Ureter (tissue), 1 donor: ENCODE measurements around the genes CHST5 and KARS1.

GRCh38 chr16:75110462-75111941 is 5.6 kb downstream of the LDHD start:
- PRO-cap, result no peak

DNA sequence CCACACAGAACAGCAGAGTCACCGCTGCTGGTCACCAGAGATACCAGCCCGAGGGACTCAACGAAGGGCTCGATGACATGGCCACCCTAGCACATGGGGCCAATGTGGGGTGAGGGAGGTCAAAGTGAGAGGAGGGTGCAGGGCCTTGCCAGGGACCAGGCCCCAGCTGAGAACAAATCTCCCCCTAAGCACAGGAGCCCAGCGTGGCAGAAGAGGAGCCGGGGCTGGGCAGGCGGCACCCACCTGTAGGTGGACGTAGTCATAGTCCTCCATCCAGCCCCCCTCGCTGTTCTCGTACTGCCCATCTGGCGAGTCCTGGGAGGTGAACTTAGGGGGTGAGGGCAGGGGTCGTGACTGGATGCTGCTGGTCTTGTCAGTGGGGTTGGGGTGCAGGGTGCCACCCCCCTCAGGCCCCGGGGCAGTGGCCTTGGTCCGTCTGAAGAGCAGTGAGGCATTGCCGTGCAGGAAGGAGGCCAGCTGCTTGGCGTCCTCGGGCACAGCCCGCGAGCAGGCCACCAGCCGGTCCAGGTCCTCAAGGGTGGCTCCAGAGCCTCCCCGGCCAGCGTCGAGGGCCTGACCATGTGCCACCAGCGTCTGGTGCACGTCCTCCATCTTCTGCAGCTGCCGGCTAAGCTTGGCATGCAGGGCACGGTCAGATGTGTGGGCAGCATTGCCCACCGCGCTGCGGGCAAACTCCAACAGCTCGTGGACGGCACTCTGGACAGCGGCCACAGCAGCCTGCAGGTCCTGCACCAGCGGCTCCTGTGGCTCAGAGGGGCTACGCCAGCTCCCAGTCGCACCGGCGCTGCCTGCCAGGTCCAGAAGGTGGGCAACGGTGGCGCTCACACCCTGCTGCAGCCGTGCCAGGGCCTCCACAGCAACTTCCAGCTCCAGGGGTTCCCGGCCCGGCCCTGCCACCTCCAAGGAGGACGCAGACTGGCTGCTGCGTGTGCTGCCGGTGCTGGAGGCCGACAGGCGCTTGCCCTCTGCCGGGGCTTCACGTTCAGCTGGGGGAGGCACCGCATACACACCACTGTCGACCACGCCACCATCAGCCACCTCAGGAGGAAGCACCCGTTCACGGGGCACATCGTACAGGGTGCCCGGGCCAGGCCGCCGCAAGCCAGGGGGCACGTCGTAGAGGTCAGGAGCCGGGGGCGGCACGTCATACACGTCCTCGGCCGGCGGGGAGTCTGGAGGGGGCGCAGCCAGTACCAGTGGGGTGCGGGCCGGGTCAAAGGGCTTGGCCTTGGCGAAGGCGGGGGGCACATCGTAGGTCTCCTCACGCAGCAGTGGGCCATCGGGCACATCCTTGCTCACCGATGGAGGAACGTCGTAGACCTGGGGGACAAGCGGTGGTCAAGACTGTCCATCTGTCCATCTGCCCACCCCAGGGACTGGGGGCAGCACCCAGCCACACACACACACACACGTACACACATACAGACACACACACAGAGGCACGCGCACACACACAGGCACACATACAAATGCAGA is 16.2 kb downstream of the BCAR1 start:
- PRO-cap, result no peak

GRCh38 chr16:75249794-75250582 is 1.4 kb downstream of the BCAR1 start:
- PRO-cap, result no peak

DNA sequence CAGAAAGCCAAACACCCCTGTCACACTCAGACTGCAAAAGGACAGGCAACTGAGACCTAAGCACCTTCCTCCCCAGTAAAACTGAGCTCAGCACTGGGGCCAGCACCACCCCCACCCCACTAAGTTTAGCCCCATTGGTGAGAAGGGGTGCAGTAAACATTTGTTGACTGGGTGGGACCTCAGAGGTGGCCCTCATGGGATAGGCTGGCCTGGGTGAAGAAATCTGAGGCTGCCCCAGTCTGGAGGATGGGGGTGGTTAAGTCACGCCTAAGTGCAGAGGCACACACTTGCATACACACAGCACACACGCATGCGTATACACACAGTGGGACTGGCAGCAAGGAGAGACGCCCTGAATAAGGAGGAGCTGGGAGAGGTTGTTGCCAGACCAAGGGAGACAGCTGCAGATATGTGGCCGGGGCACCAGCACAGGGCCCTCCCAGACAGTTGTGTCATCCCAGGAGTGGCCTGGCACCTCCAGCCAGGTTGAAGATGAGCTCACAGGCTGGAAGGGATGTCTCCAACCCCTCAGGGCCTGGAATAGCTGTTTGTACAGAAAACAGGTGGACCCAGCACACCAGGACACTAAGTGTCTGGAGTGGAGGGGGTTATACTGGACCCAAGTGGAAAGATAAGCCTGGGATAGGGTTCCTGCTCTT is 3.0 kb upstream of the BCAR1 start:
- PRO-cap, result no peak

GRCh38 chr16:75254933-75255712 is 3.7 kb upstream of the BCAR1 start:
- PRO-cap, result unidirectional peak, plus-strand start at chr16:75255433

DNA sequence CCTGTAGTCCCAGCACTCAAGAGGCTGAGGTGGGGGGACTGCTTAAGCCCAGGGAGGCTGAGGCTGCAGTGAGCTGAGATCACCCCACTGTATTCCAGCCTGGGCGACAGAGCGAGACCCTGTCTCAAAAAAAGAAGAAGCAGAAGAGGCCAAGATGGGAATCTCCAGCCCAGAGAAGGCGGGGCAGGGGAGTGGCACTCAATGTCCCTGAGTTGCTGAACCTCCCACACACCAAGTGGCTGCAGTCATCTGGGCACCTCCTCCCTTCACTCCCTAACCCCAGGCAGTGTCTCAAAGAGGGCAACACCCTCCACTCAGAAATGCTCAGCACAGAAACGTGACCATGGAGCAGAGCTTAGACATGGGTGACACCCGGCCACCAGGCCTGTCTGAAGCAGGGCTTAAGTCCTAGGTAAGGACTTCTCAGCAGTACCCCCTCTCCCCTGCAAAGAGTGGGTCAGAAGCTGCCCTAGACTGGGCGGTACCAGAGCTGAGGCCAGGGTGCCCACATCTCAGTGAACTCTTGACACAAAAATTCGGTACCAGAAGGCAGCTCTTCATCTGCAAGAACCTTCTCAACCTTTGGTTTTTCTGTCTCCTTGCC is 36.3 kb upstream of the BCAR1 start:
- PRO-cap, result no peak

GRCh38 chr16:75304258-75305064 is 53.0 kb upstream of the BCAR1 start:
- PRO-cap, result no peak

DNA sequence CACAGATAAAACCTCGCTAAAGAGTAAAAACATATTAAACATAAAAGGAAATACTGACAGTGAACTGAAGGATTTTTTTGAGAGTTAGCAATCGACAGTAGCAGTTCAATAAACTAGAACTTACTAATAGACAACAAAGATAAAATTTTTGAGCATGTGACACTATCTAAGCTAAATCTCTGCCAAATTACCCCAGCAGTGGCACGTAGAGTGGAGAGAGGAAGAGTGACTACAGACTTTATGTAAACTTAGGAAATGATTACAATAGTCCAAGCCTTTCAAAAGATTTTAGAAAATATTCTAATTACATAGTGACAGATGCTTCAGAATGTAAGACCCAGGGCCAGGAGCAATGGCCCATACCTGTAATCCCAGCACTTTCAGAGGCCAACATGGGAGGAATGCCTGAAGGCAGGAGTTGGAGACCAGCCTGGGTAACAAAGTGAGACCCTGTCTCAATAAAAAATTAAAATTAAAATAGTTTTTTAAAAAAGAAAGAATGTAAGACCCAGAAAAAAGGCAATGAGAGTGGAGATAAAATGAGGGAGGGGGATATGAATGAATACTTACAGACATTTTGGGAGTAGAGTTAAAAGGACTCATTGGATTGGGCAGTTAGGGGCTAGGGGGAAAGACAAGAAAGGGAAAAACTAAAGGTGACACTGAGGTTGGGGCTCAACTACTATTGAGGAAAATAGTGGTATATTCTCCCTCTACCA is 52.3 kb downstream of the CFDP1 start:
- PRO-cap, result no peak

GRCh38 chr16:75483107-75483757 is 12.0 kb downstream of the CHST6 start:
- PRO-cap, result no peak

DNA sequence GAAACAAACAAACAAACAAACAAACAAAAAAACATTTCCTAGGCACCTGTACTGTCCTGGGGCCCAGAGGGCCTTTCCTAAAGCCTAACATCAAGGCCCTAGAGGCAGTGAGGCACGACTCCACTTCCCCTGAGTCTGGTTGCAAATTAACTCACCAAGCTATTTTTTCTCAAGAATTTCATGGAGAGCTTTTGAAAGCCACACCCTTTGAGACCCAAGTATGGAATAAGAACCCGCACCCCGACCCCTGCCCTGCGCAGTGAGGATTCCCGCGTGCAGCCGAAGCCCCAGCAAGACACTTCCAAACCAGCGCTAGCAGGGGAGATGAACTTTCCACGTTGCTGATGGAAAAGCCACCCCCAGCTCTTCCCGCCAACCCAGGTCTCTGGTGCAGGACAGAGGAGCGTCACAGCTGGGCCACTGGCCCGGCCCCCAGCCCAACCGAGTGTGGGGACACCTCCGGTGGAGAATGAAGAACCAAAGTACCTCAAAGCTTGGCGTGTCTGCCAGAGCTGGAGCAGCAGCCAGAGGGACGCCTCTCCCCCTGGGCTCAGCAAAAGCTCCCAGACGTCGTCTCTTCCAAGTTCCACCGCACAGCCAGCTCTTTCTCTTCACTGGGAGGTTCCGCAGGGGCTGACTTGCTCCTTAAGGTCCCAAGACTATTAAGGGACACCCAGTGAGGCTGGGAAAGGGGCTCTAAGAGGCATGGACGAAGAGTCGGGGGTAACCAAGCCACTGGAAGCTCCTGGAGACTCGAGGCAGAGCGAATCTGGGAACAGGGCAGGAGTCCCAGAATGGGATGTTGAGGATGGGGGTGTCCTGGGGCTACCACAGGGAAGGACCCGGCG is 1.0 kb downstream of the CHST5 start:
- PRO-cap, result no peak

GRCh38 chr16:75535971-75536358 is at the start of gene CHST5:
CHST5 (minus strand) TSS chr16:75536108.
- PRO-cap, result no peak

DNA sequence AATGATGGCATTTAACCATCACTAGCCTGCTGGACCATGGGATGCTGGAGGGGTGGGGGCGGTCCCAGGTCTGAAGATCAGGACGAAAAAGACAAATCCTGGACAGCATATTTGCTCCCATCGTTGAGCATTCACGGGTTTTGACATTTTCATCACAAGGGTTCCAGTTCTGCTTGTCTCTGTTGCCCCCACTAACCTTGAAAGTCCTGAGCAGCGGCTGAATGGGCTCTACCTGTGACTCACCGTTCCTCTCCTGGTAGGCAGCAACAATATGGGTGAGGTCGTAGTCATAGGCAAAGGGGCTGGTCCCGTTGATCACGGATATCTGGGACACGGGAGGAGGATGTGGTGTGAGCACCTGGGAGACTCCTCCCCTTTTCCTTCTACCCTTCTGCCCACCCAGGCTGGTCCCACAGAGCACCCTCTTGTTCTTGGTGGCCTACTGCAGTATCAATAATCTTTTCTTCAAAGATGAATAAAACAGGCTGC is 6.5 kb upstream of the CHST5 start:
- PRO-cap, result no peak

GRCh38 chr16:75552784-75553437 is 3.1 kb downstream of the TMEM231 start:
- PRO-cap, result no peak

GRCh38 chr16:75567843-75568531 is 1.8 kb downstream of the GABARAPL2 start:
- PRO-cap, result no peak

DNA sequence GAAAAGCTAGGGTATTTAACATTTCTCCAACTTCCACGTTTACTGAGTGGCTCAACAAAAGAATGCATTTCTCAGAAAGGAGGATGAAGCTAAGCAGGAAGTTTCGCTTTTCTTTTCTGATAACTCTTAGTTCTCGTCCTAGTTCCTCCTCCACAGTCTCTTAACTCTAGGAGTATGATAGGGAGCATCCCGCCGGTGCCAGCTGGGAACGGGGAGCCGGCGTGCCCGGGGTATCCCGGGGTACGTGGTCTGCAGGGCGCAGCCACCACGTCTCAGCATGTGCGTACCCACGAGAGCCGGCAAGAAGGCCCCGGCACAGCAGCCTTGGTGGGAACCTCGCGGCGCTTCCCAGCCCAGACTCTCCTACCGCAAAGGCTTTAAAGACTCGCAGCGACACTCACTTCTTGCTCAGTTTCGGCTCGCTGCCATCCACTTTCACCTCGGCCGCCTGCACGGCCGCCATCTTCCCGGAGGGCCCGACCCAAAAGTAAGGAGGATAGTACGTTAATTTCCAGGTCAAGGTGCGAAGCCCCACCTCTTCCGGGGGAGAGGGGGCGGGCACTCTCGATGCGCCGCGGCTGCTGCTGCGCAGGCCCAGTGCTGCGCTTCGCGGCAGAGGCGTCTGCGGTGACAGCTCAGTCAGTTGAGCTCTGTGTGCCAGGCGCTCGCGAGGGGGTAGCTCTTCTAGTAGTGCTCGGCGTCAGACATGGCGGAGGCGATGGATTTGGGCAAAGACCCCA is at the start of gene KARS1:
Gene KARS1 (minus strand): TSS at position 489 of the 740 bp plus-strand sequence.
- PRO-cap, result bidirectional peak, plus-strand start at position 615 of the sequence, minus-strand start at position 489 of the sequence

GRCh38 chr16:75647917-75648832 is 602 bp downstream of the TERF2IP start:
- PRO-cap, result bidirectional peak, plus-strand start at chr16:75648736, minus-strand start at chr16:75648647

GRCh38 chr16:76268676-76269019 is 8.6 kb upstream of the CNTNAP4 start:
- PRO-cap, result no peak

GRCh38 chr16:76393509-76393795 is 116.3 kb downstream of the CNTNAP4 start:
- PRO-cap, result no peak

DNA sequence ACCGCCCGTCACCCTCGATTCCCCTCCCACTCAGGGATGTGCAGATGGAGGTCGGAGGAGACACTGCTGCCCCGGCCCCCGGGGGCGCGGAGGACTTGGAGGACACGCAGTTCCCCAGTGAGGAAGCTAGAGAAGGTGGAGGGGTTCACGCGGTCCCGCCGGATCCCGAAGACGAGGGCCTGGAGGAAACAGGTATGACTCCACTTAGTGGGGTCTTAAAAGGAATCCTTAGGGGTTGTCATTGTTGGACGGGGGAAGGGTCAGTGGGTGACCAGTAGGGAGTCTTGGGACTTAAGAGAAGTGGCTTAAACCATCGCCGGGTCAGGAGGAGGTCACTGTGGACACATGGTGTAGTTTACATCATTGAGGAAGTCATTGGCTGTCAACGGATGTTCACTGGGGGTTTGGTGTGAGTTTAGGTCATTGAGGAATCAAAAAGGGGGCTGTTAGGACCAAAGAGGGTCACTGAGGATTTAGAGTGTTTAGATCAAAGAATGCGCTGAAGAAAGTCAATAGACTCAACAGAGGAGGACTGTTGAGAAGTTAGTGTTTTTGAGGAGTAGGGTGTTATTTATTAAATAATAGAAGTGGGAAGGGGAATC is 553 bp downstream of the MON1B start:
- PRO-cap, result no peak

- PRO-cap, result unidirectional peak, minus-strand start at chr16:77213026
Measured at GRCh38 chr16:77212663-77213386, 13.6 kb downstream of the SYCE1L start.